Thoracic aorta (tissue), 1 donor: Measurements from ENCODE around the genes IL11RA, STOML2, UNC13B and FAM166B.

GRCh38 chr9:34210149-34210680 lies 31.4 kb downstream of the UBAP1 start:
- RAMPAGE, long total RNA, result no peak

- RAMPAGE, long total RNA, result no peak
Measured at GRCh38 chr9:34254596-34254966, 74.5 kb downstream of the KIF24 start.

DNA sequence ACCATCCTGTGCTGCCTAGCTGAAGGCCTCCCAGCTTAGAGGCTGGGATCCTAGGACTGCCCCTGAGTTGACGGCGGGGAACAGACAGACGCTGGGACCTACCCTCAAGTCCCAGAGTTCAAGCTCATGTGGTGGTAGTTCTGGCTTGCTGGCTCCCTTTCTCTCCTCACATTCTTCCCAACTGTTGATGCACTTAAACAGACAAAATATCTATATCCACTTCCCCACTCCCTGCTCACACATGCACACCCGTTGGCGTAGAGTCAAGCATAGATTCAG lies 65.8 kb downstream of the KIF24 start:
- RAMPAGE, long total RNA, result no peak

DNA sequence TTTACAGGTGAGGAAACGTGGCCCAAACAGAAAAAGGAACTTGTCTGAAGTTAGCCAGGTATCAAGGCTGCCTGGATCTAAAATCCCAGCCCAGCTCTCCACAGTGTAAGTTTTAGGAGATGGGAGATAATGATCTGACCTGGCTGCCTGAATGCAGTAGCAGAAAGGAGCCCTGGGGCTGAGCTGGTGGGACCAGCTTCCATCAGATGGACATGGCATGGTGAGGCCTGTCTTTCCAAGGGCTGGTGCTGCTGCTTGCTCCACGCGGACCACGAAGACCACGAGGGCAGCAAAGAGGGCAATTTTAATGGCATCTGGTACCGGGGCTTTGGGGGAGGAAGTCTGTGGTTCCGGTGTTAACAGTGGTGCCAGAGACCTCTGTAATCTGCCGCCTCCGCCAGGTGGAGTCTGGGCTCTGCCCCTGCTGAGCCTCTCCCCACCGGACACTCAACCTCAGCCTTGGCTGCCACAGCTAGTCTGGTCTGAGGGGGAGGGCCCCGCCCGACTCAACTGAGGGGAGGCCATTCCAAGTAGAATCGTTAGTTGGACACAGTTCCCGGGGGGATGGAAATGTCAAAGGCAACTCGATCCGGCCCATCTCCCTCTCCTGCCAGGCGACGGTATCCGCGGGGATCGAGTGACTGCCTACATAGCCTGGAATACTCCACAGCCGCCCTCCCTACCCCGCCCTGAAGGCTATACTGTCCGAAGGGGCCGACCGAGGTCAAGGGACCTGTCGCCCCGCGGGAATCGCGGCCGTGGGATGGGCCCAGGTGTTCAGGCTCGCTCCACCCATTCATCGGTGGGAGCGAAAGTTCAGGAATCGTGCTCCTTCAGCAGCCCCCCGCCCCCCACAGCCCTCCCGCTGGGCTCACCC lies 542 bp downstream of the MYORG start:
- RAMPAGE, long total RNA, result no peak

- RAMPAGE, long total RNA, result no peak
Measured at GRCh38 chr9:34562845-34563539, 26.5 kb downstream of the CNTFR start.

GRCh38 chr9:34588628-34589105 lies 857 bp downstream of the CNTFR start:
- RAMPAGE, long total RNA, result no peak

- RAMPAGE, long total RNA, result no peak
Measured at GRCh38 chr9:34612739-34613198, 872 bp upstream of the RPP25L start.

GRCh38 chr9:34613688-34614092 lies 1.8 kb upstream of the RPP25L start:
- RAMPAGE, long total RNA, result no peak

DNA sequence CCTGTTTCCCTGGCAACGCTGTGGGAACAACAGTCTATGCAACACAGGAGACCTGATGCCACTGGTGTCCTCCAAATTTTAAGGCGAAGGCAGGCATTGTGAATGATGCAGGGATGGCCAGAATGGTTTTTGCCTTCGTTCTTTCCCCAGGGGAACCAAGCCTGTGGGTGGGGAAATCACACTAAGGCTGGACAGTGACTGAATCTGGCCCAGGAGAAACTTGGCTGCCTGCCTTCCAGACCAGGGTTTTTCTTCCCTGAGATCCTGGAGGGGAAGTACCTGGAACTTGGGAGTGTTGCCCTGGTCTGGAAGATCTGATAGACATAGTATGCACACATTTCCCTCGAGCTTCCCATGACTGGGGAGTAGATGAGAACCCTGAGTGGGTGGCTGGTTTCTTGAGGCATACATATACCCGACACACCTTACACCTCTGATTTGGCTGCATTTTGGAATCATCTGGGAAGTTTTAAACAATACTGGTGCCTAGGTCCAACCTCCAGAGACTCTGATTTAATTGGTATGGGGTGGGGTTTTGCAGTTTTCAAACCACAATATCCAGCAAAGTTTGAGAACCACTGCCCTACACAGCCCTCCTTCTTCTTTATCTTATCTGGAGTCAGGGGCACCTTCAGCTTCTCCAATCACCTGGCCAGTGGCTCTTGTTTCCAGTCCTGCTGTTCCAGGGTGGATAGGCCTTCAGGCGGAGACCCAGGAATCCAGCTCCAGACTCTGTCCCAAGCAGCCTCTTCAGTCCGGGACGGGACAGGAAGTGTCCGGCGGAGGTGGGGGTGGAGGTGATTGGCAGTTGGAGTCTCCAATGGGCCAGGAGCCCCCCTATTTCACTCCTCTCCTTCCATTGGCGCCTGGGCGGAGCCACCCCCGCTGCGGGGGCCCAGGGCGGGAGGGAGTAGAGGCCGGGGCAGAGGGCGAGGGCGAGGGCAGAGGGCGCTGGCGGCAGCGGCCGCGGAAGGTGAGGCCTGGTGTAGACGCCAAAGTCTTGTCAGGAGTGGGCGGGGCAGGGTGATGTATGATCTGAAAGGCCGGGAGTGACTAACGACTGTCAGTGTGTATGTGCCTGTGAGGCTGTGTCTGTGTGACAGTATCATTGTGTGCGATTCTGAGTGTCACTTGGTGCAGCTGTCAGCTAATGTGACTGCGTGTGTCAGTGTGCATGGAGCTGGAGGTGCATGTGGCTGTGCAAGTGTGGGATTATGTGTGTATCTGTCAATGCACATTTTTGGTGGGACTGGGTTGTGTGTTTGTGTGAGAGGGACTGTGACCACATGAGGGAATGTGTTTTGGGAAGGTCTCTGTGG lies at the start of gene IL11RA:
Gene IL11RA, plus strand, starts transcription at position 925 of the 1,319 bp plus-strand sequence.
- RAMPAGE, long total RNA, result start-site peak on the plus strand centred at position 924 of the sequence, 43 bp wide, 276 reads

GRCh38 chr9:34662940-34663623 lies 625 bp upstream of the CCL27 start:
- RAMPAGE, long total RNA, result no peak

DNA sequence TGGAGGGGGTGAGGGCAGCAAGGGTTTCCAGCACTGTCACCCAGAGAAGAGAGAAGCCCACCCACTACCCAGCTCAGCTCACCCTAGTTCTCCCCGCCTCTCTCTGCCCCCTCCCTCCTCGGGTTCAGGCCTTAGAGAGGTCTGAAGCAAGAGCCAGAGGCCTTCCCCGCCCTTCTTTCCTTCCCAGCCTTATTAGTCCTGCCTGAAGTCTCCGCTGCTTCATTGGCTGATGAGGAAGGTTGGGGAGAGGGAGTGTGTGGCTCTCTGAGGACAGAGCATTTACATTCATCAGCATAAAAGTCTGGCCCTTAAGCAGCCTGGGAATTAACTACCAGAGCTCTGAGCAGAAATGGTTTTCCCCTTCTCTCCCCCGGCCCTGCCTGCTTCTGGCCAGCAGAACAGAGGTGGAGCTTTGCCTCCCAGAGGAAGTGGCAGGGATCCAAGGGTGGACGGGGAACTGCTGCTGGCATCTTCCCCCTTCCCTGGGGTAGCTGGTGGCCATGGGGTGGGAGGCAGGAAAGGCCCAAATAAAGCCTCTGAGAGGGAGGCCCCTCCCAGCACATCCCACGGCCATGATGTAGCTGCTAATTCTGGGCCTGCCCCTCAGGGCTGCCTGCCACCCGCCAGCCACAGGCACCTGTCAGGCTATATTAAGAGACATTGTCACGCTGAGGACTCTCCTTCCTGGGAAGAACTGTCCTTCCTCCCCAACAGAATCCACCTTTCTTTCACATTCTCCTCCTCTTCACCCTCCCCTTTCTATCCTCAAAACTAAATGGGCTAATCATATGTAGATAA lies 4.2 kb downstream of the DNAJB5 start:
- RAMPAGE, long total RNA, result no peak

DNA sequence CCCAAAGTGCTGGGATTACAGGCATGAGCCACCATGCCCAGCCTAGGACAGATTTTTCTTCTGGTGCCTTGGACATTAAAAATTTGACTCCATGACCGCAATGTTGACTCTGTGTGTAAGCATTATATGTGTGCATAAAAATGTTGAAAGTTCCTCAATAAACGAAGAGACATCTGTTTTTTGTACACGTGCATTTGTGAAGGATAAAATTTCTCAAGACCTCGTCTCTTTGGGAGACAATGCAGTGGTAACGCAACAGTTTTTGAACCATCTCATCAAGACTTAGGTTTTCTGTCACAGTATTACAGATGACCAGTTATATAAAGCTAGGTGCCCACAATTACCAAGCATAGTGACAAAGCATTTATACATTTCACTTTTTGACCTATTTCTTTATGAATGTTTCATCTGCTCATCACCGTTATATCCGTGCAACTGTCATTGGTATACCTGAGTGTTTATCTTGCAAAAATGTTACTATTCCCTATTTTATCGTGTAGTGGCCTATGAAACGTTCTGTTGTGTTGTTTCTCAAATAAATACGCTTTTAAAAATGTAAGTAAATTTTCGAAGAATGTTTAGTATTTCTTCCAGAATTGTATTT lies 13.2 kb downstream of the C9orf131 start:
- RAMPAGE, long total RNA, result no peak

DNA sequence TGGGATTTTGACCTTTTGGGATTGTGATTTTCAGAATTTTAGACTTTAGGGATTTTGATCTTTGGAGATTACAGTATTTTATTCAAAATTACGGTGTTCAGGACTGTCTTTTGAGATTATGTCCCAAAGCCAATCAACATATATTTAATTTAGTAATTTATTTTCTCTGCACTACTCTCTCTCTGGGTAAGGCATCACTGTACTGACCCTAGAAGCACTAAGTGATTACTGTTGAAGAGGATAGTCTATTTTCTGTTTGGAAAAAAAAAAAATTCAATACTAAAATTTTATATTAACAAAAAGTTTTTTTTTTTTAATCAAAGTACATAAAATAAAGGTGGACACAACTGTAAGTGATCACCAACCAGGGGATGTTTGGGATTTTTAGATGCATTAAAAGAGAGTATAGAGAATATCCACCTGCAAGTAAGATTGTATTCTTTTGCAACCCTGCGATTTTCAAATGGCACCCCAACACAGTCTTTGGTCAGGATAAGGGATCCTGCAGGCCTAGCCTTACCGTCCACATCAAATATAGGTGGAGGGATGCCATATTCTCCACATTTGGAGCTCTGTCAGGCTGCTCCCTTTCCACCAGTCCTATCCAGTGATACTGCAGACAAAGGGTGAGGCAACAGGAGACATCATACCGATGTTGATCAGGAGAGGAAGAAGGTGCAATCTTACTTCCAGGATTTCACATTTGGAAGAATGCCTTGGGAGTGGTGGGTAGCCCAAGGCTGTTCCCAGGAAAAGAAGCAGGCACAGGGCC lies 13.9 kb downstream of the C9orf131 start:
- RAMPAGE, long total RNA, result no peak

- RAMPAGE, long total RNA, result no peak
Measured at GRCh38 chr9:35103012-35103930, at the start of gene STOML2. Gene STOML2, minus strand, starts transcription at chr9:35103131.

GRCh38 chr9:35110368-35110852 lies 5.3 kb downstream of the ATOSB start:
- RAMPAGE, long total RNA, result no peak

GRCh38 chr9:35112094-35112599 lies 3.5 kb downstream of the ATOSB start:
- RAMPAGE, long total RNA, result no peak

GRCh38 chr9:35161658-35162423 lies at the start of gene UNC13B:
Gene UNC13B, plus strand, starts transcription at chr9:35162009.
- RAMPAGE, long total RNA, result start-site peak on the plus strand at chr9:35161981-35162109, 317 reads

DNA sequence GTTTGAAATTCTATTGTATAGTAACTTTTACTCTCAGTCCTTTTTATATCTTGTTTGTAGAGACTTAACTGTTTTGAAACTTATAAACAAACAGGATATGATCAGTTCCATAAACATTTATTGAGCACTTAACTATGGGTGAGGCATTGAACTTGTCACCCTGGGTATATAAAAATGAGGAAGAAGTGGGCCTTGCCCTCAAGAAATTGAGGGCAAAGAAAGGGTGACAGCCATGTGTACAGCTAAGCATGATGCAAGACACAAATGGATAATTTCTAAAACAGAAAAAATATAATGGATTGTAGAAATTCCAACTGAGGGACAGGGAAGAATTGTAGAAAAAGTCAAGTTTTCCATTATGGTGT lies 15.7 kb downstream of the UNC13B start:
- RAMPAGE, long total RNA, result no peak

GRCh38 chr9:35519793-35520733 lies 30.2 kb downstream of the RUSC2 start:
- RAMPAGE, long total RNA, result no peak

DNA sequence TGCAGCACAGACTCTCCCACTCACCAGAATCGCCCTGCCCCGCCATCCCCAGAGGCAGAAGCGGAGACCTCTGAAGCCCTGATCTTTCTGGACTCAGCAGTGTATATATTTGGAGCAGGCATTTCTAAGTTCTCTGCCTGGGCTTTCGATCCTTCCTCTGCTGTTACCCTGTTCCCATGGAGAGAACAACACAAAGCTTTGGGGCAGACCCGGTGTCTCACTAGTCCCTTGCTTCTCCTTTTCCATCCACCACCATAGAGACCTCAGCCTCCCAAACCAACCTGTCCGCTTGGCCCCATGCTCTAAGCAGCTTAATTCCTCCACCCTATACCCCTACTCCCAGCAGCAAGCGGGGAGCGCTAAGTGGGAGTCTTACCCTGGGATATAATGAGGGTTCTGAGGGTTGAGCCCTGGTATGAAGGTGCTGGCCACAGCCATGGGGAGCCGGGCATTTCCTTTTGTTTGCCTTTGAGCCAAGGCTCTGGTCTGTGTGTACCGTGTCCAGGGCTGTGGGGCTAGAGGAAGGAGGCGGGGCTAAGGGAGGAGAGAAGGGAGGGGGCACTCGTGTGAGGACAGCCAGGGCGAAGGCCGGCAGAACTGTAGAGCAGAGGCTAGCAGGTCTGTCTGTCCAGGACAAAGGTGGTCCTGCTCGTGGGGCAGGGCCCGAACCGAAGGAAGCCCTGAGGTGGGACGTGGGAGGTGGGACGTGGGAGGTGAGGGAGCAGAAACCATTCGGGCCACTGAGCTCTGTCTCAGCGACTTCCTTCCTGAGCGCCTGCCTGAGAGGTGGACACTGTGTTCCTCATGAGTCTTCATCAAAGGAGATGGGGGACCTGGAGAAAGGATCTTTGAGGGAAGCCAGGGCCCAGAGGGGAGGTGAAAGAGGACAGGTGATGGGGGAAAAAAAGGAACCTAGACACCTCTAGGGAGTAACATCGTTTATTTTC lies at the start of gene FAM166B:
Gene FAM166B, minus strand, starts transcription at position 488 of the 947 bp plus-strand sequence.
- RAMPAGE, long total RNA, result start-site peak on the minus strand centred at position 490 of the sequence, 16 bp wide, 11 reads